Pulmonary lymph node (tissue), 1 donor: ENCODE measurements around a stretch of chr3.

DNA sequence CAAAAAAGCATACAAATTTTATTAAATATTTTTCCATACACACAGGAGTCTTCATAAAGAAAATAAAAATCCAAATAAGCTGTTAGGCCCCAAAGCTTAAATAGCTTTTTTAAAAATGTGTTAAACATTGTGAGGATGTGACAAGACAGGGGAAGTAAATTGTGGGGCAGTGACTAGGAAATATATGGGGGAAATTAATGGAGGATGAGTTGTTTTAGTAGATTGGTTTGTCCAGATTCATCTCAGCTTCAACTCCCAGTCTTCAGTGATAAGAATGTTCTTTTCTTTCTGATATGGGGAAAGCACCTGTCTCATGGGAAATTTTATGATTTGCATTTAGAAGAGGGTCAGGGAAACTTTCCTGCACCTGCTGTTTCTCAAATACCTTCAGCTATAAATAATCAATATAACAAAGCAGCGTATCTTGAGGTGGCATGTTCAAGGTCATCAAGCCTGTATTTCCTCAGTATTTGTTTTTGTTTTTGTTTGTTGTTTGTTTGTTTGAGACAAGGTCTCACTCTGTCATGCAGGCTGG is 213.9 kb downstream of the KCNH8 start:
- PRO-cap = unidirectional peak, minus-strand start at position 257 of the sequence

GRCh38 chr3:20185219-20185706 is 743 bp downstream of the SGO1 start:
- PRO-cap = no peak

DNA sequence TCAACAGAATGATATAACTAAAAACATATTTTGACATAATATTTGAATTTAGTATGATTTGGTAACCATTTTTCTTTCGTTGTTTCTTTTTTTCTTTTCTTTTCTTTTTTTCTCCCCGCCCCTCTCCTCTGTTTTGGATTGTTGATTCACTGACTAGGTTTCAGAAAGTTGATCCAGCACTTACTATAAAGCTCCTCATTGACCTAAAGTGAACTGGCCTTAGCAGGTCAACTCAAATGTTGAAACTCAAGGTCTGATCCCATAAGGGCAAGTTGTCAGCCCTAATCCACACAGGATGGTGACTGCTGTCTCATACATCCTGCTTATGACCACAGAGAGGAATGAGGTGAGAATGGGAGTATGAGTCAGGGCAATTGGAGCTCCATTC is 78.9 kb downstream of the ZNF385D start:
- PRO-cap = no peak

GRCh38 chr3:23262494-23263124 is 59.5 kb downstream of the UBE2E2 start:
- PRO-cap = no peak

- PRO-cap = no peak
Observed at GRCh38 chr3:23348740-23349289, 145.7 kb downstream of the UBE2E2 start.

DNA sequence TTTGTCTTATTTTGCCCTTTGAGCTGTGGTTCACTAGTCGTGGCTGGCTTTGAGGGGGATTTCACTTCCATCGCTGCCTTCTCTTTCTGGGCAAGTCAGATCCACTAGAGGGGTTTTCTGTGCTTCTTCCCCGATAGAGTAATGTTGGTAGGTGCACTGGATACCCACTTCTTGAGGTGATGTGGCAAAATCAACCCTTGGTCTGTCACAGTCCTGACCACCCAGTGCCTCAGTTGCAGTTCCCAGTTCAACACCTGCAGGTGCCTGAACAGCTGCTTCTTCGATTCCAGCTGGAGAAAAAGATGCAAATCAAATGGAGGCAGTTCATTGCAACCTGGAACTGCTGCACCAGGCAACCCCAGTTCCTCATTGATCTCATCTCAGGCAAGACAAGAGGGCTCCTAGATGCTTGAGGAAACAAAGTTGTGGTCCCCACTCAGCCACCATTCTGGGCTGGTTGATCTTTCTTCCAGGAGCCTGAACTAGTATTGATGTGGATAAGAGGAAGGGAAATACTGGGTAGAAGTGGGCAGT is 186.6 kb downstream of the UBE2E2 start:
- PRO-cap = no peak

GRCh38 chr3:23427085-23427638 is 224.0 kb downstream of the UBE2E2 start:
- PRO-cap = no peak

- PRO-cap = no peak
Observed at GRCh38 chr3:23829261-23830000, 23.7 kb downstream of the UBE2E1 start.

DNA sequence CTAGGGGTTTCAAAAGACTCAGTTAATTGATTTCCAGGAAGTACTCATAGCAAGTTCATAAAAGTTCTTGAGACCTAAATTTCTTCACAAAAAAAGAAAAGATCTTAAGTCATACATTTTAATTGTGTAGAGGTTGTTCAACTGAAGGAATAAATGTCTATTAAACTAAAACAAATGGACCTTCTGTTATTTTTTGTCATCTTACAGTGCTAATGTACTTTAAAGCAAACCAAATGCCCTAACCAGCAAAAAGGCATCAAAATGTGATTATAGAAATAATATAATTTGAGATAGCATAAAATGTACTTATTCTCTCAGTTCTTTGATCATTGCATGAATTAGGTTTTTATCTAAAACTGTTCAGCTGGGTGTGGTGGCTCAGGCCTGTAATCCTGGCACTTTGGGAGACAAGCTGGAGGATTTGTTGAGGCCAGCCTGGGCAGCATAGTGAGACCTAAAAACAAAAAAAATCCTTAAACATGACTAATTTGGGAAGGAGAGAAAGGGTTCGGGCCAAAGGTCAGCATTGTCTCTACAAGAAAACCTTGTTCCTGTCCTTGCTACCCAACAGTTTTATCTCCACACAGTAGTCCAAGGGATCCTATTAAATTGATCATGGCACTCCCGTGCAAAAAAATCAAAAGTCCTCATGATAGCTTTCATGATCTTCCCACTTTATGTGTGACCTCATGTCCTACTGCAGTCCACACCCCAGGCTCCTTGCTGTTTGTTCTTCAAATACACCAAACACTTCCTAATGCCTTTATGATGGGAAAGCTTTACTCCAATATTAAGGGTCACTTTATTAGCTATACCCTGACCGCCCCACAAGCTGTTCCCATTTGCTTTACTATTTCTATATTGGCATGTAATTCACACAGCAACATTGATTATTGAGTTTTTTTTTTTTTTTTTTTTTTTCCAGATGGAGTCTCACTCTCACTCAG is 4.0 kb downstream of the RPL15 start:
- PRO-cap = no peak

GRCh38 chr3:24145856-24146283 is 200.8 kb downstream of the NR1D2 start:
- PRO-cap = no peak

- PRO-cap = no peak
Observed at GRCh38 chr3:24328942-24329777, 165.5 kb downstream of the THRB start.

DNA sequence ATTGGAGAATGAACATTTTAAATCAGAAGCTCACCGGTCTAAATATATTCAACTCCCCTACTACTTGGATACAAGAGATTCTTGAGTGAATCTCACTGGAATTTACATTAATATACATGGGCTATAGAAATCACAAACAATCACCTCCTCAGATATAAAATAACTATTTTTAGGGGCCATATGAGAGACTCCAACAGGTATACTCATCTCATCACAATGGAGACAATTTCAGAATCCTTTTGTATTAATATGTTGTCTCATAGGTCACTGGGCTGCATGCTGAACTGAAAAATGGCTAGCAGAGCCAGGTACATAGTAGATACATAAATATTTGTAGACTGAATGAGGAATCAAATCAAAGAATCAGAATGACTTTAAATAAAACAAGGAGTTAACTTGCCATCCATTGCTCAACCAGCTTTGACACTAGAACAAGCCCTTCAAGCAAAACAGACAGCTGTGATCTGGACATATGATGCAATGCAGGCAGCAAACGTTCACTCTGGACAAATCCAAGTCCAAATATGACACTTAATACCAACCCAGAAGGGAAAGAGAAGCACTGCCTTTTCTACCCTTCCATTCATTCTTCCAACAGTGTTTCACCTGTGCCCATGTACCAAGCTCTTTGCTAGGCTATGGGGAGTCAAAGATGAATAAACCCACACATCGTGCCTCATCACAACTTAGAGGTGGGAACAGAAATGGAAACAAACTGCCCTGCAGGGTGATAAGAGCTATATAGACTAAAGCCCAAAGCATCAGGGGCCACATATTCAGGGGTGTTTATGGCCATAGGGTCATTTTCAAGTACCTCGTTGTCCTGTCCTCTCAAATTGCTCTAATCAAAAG is 4.6 kb downstream of the THRB start:
- PRO-cap = no peak

DNA sequence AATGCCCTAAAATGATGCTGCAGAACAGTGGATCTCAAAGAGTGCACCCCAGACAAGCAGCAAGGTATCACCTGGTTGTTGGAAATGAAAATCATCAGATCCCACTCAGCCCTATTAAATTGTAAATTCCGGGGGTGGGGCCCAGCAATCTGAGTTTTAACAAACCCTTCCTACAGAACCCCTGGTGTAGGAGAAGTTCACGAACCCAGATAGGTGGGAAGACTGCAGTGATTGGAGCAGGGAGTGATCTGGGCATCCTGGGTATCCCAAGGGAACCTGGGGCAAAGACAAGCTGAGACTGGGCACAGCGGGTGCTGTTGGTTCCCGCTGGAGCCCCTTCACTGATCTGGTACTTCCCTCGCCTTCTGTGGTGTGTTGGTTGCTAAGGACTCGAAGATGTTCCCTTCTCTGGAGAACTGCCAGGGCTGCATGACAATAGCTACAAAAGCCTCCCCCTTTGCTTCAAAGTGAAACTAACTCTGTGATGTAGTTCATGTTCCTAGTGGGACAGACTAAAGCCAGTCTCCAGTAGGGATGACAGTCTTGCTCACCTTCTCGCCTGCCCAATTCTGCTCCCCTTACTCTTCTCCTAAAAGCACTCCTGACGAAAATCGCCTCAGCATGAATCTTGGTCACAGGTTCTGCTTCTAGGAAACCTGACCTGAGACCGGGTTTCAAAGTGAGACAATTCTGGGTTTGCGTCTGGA is 24.5 kb upstream of the THRB start:
- PRO-cap = no peak

DNA sequence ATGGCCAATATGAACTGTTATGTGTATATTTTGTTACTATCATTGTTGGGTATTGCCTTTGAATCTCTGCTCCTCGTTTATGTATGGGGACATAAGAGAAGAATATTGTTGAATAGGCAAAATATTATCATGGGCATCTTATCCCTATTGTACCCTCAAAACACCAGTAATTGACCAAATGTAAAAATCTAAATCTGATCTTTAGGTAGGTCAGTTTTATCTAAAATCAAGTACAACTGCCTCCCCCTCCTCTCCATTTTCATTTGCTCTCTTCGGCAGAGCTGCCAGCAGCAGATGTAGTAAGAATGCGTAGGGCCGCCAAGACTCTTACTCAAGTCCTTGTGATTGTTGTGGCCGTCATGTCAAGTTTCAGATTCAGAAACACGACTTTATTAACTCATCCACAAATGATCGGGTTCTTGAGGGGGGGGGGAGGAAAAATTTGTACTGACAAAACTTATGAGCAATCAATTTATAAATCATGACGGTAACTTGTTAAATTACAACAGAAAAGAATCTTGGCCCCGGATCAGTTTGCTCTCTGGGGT is 106.8 kb upstream of the THRB start:
- PRO-cap = no peak

DNA sequence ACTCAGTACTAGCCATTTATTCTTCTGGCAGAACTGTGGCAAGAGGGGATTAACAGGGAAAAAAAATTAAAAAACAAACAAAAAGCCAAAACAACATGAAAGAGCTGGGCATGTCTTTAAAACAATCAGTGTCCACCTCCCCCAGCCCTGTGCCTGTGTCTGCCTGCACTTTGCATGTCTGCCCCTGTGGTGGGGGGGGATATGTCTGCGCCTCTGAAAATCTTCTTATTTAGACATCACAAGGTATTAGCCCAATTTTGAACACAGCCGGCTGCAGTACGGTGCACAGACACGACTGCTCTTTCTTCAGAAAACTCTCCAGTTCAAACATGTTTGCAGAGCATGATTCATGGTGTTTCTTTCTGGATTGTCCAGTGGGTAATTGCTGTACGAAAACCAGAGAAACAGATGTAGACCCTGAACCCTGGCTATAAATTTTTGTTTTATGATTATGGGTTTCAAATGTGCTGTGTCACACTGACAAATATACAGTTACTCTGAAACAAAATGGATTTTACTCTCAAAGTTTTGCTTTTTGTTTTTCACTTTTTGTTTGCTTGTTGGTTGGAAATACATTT is 3.5 kb upstream of the RARB start:
- PRO-cap = no peak

- PRO-cap = no peak
Observed at GRCh38 chr3:25430355-25430755, 2.3 kb downstream of the RARB start.

DNA sequence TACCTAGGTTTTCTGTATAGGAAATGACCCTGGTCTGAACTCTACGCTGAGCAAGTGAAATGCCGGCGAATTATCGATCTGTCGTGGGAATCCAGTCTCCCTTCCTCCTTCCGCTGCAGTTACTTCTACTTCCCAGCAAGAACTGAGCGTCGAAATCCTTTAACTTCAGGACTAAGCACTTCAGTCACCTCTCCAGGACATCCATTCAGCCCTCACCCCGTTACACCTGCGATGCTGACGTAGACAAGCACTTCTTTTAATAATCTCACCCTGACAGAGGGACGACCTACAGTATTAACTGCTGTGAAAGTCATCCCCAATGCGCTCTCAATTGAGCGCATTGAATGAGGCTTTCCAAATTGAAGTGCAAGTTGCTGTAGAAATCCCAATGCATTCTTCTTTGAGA is 1.3 kb downstream of the TOP2B start:
- PRO-cap = no peak

DNA sequence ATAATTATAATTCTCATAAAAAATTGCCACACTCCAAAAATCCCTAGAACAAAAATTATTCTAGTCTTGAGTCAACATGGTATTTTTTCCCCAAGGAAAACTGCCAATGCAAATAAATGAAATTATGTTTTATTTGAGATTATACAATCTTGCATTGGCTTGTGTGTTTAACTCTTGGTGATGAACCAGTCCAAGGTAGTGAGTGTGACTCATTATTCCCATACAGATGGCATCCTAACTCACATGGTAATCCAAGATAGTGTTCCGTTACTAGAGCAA is 3.7 kb downstream of the OXSM start:
- PRO-cap = no peak

- PRO-cap = no peak
Observed at GRCh38 chr3:26623700-26624272, 1.2 kb downstream of the LRRC3B start.

DNA sequence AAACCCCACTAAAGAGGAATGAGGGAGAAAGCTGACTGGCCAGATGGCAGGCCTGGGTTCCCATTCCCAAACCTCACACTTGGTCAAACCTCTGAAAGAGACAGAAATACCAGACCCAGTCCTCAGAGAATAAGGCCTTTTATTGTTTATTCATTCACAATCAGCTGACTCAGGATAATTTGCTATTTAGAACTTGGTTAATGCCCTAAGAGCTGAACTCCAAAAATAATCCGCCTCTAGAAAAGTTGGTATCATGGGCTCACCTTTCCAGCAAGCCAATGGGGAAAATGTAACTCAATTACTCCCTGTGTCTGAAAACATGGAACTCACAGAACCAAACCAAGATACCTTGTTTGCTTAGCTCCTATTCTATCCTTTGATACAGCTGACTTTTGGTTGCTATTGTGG is 145.7 kb downstream of the LRRC3B start:
- PRO-cap = no peak